SJSA1 (cell line): ENCODE measurements around a stretch of chr16.

DNA sequence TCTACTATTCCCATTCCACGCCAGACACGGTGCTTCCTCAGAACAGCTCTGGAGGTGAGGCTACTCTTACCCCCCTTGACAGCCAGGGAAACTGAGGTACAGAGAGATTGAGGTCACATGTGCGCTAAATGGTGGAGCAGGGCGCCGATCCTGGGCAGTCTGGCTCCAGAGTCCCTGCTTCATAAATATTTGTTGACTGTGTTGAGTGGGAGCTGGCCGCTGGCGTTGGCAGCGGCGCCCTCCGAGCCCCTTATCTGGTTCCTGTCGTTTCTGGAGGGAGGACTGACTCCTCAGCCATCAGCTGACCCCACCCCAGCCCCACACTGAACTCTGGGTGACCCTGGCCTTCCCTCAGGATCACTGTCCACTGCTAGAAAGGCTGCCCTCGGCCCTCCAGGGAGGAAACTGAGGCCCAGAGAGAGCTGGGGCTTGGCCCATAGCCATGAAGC lies 51.9 kb upstream of the GSE1 start:
- RAMPAGE, long total RNA = no peak

DNA sequence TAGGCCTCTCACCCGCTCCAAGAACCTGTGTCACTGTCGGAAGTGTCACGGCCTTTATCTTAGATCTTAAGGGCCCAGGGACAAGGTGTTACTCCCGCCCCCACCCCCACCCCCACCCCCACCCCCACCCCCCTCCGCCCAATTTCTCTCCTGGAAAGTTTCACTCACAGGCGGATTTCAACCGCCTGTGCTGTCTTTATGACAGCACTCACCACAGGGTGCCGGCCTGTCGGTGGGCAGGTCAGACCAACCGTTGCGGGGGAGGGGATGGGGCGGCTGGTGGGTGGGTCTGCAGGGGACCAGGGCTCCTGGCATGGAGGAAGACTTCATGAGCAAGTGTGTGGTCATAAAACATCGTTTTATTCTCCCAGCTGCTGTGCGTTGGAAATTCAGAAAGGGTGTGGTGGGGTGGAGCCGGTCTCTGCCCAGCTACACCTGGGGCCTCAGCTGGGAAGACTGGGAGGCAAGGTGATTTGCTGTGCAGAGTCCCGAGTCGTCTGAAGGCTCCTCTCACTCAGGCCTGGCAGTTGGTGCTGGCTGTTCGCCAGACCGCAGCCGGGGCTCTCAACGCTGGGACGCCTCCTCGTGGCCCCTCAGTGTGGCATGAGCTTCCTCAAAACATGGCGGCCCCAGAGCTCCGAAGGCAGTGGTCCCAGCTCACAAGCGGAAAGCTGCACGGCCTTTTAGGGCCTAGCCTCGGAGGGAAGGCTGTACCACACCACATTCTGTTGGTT lies 46.0 kb upstream of the GSE1 start:
- RAMPAGE, long total RNA = no peak

DNA sequence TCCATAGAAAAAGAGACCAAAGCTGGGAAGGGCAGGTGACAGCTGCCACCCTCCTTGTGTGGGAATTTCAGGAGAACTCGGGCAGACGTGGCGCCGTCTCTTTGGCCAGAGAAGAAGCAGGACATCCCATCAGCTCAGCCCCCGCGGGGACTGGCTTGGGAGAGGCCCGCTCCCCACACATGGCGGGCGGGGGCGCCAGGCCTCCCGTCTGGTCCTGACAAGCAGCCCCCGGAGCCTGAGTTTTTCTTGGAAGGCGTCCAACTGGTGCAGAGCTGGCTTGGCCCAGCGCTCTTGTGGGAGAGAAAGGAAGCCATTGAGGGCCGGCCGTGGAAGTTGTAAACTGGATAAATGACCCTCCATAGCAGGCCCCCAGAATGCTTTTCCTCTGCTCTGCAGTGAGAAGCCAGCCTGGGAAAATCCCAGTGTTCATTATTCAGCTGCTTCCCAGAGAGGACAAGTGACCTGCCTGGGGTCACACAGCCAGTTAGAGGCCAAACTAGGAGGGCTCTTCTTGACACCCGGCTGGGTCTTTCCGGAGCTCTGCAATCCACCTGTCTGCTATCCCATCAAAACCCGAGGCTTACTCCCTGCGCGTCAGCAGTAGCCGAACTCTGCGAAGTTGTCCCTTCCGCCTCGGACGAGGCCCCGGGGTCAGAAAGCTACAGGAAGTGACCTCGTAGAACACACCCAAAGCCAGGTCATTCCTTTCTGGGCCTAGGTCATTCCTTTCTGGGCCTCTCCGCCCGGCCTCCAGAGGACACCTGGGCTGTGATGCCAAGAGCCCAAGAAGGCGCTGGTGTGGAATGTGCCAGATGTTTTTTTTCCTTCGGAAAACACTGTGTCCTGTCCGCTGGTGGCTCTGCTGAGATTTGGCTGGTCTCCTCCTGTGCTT lies 39.0 kb upstream of the GSE1 start:
- RAMPAGE, long total RNA = no peak

DNA sequence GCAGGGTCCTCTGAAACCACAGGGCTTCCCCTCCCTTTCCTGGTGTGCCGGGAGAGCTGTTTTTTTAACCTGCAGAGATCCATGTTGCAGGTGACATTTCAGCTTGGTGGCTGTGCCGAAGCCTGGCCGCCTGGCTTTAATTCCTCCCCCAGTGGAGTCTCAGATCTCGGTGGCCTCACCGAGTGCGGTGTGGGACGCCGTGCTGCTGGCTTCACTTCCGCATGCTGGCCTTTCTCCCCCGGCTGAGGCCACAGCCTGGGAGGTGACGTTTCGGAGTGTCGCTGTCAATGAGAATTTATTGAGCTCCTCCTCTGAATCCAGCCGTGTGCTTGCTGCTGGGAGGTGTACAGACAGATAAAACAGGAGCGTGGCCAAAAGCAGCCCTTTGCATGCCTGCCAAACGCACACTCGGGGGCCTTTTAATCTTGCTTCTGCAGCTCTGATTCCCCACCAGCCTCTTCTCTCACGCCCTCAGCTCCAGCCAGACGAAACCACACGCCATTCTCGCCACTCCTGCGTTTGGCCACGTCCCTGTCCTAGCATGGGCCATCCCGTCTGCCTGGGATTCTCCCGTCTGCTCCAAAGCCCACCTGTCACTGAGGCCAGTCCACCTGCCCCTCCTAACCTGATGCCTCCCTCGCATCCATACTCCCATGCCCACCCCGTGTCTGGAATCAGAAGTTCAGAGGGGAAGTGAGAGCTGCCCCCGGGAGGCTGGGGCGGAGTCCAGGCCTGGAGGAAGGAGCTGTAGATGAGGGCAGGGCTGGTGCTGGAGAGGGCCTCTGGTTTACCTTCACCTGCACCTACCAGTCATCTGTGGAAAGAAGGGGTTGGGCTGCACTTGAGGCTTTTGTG lies 3.7 kb downstream of the GSE1 start:
- RAMPAGE, long total RNA = no peak

GRCh38 chr16:85626202-85626858 lies 13.2 kb downstream of the GSE1 start:
- RAMPAGE, long total RNA = no peak

- RAMPAGE, long total RNA = no peak
Observed at GRCh38 chr16:85628903-85629852, 16.1 kb downstream of the GSE1 start.

- RAMPAGE, long total RNA = no peak
Observed at GRCh38 chr16:85659246-85659624, 29.5 kb downstream of the GINS2 start.

DNA sequence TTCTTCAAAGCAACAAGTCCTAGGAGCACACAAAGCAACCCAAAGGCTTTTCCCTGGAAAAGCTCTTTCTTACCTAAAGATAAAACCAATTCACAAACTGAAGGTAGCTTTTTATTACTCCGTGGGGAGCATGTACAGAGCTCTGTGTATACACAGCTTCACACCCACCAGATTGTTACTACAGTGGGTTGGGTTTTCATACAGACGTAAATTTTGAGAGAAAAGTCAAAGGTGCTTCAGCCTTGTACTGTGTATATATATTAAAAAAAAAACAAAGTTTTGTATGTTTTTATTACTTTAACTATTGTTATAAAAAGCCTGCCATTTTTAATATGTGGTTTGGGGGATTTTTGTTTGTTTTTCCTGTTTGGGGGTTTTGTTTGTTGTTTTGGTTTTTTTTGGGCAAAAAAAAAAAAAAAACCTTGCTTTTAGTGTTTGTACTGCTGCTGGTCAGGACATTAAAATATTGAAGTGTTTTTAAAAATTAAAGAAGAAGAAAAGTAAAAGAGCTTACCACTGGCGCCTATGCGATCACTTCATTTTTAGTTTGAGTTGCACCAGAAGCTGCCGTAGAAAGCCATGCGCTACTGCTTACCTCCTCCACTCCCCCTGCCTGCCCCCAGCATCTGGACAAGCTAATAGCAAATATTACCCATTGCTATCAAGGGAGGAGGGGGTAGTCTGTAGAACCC lies 15.5 kb downstream of the GINS2 start:
- RAMPAGE, long total RNA = no peak

- RAMPAGE, long total RNA = no peak
Observed at GRCh38 chr16:85833115-85833815, 33.8 kb downstream of the COX4I1 start.

GRCh38 chr16:85838287-85838740 lies 38.8 kb downstream of the COX4I1 start:
- RAMPAGE, long total RNA = no peak

GRCh38 chr16:85859249-85859644 lies 39.7 kb upstream of the IRF8 start:
- RAMPAGE, long total RNA = no peak

GRCh38 chr16:85909920-85910472 lies 11.0 kb downstream of the IRF8 start:
- RAMPAGE, long total RNA = no peak

GRCh38 chr16:85986656-85987627 lies 88.0 kb downstream of the IRF8 start:
- RAMPAGE, long total RNA = no peak

- RAMPAGE, long total RNA = no peak
Observed at GRCh38 chr16:85988712-85989366, 89.9 kb downstream of the IRF8 start.

- RAMPAGE, long total RNA = no peak
Observed at GRCh38 chr16:86018166-86019025, 119.4 kb downstream of the IRF8 start.

DNA sequence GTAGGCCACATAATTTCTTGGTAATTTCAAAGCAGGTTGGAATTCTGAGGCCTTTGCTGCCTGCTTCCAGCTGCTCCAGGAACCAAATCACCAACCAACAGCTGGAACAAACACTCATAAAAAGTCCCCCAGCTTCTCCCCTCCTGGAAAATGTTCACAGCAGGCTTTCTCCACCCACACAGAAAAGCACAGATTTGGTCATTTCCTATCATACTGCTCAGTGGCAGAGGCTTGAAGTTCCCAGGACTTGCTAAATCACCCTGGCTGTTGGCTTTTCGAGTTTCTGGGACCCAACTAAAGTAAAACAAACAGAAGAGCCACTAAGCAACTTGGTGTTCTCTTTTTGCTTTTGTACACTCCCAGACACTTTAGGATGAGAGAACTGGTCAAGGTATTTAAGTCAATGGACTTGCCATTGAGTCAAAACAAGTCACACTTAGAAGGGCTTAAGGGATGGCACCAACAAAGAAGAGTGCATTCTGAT lies 259.0 kb downstream of the IRF8 start:
- RAMPAGE, long total RNA = no peak

DNA sequence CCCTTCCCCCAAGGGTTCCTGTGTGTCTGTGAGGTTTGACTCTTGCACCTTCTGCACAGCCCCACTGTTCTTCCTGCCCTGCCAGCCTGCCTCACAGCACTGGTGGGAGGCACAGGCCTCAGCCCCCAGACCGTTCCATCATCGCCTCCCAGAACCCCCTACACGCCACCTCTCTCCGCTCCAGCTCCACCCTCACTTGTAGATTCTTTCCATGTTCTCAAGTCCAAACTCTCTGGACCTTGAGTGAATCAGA lies 272.3 kb downstream of the IRF8 start:
- RAMPAGE, long total RNA = no peak

- RAMPAGE, long total RNA = no peak
Observed at GRCh38 chr16:86287802-86288419, 222.4 kb upstream of the FOXF1 start.

DNA sequence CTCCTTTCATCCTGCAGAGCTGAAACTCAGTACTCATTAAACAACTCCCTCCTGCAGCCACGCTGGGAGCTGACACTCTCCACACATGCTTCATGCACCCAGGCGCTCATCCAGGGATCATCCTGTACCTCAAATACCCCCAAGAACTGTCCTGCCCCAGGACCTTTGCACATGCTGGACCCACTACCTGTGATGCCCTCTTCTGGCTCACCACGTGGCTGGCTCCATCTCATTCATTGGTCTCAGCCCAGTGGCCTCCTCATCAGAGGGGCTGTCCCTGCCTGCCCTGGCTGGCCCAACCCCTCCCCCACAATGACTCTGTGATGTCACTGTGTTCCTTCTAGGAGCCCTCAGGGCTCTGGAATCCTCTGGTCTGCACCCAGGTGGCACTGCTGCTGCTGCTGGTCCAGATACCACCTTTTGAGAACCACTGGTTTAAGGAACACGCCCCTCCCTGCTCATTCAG lies 160.9 kb upstream of the FOXF1 start:
- RAMPAGE, long total RNA = no peak

DNA sequence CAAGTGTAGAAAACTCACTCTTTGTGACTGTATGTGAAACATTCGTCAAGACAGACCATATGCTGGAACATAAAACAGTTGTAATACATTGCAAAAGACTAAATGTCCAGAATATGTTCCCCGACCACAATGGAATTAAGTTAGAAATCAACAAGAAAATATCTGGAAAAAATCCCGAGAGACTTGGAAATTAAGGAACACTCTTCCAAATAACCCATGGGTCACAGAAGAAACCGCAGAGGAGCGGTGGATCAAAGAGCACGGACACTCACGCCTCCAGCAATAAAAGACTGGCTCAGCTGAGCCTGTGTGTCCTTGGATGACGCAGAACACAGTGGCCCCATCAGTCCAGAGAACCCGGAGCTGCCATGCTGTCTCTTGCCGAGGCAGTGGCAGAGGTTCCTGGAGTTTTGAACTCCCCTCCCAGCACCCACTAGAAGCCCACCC lies 30.9 kb upstream of the FOXF1 start:
- RAMPAGE, long total RNA = no peak